SJCRH30 (cell line): ENCODE measurements around a stretch of chr3.

DNA sequence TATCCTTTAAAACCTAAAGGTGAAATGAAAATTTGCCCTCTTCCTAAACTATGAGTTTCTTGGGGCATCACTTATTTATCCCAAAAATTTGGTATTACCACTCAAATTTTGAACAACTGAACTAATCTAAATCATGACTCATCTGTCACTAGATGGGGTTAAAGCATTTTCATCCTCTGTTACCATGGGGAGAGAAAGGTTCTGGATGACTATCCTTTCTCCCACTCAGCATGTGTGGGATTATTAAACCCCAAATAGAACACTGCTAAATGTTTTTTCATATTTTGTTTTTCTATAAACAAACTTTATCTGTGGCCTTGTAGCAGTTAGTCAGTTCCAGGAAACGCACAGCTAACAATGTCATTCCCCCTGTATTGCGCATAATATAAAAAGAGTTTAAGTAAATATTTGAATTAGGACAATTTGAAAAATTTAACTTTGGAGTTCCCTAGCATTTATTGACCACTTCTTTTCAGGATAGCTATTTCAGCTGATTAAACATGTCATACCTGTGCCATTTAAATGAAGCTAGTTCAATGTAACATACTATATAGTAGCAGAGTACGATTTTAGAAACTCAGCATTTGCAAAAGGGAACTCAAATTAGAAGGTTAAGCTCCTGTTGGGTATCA, 9.3 kb upstream of the TMEM212 start:
- RAMPAGE, long total RNA, result no peak

DNA sequence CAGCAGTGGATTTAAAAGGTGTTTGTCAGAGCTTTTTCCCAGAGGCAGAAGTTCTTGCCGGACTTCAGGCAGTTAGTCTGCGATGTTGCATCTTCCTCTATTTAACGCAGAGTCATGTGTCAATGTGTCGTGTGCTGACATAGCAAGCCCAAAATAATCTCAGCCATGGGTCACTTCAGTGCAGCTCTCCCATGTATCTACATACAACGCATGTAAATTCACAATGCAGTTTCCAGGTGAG, 8.0 kb upstream of the TMEM212 start:
- RAMPAGE, long total RNA, result no peak

DNA sequence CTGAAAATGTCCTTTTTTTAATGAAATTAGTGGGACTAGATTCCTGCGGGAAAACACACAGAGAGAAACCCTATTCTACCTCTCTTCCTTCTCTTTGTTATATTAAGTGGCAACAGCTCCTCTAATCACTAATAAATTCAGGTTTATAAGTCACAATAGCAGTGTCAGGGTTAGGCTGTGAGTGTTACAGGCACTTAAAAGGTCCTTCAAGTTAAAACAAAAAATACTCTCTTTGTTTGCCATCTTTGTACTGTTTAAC, 2.2 kb upstream of the TMEM212 start:
- RAMPAGE, long total RNA, result no peak

DNA sequence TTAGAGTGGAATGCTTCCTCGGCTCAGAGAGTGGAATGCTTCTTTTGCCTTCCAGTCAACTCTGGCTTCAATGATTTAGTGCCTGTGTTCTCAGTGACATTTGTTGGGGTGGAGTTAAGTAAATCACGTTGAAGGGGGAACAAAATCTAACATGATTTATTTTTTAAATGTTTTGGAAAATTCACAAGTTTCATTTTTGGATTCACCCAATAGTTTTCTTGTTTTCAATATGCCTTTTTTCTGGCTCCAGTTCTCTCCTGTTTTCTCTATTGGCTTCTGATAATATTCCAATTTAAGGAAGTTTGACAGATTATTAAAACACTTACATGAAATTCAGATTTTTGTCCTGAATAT, 94.6 kb upstream of the FNDC3B start:
- RAMPAGE, long total RNA, result no peak

DNA sequence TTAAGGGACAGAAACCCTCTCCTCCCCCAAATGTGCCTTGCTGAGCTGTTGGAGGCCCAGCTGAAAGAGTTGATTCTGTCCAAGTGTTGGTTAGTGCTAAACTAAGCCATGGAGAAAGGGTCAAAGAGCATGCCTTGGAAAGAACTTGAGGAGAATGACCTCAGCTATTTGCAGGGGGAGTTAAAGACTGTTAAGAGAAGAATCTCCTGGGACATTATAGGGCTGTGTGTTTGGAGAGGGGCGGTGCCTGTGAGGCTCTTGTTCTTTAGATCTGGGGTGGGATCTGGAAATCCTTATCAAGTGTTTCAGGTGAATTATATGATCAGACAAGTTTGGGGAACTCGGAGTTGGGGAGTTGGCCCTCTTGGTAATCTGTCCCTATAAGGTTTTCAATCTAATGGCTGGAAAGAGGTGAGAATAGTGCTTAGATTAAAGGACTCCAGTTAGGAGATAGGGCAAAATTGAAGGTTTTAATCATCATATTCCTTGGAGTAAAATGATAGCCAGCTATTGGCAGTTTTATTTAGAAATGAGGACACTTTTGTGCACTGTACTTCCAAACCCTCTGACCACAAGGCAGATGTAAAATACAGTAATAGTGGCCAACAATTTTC, 13.1 kb downstream of the FNDC3B start:
- RAMPAGE, long total RNA, result no peak

GRCh38 chr3:172068606-172069582, 29.5 kb downstream of the FNDC3B start:
- RAMPAGE, long total RNA, result no peak

- RAMPAGE, long total RNA, result no peak
Measured at GRCh38 chr3:172079836-172080356, 40.5 kb downstream of the FNDC3B start.

GRCh38 chr3:172119239-172120132, 80.1 kb downstream of the FNDC3B start:
- RAMPAGE, long total RNA, result no peak

DNA sequence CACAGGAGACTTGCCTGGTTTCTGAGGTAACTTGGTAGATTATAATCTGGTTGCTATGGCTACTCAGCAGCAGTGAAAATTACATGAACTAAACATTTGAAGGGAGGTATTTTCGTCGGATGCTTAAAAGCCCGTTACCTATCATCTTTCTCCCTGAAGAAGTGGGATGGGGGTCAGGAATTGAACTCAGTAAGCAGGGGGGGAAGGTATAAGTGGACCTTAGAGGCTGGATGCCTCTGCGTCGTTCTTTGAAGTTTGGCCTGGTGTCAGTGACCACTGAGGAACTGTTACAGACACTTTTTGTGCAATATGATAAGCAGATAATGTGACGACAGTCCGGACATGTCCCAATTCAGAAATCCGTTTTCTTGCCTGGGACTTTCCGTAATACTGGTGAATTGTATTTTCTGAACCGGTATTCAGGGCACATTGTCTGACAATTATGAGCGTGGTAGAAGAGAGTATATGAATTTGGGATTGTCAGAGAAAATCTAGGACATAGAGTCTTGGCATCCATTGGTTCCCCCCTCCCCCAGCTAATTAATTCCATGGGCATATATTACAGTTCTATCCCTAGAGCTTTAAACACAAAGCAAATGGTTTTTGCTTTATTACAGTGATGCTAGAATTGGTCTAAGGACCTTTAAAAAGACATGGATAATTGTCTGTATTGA, 91.1 kb downstream of the FNDC3B start:
- RAMPAGE, long total RNA, result no peak

GRCh38 chr3:172155044-172155671, 115.8 kb downstream of the FNDC3B start:
- RAMPAGE, long total RNA, result no peak

DNA sequence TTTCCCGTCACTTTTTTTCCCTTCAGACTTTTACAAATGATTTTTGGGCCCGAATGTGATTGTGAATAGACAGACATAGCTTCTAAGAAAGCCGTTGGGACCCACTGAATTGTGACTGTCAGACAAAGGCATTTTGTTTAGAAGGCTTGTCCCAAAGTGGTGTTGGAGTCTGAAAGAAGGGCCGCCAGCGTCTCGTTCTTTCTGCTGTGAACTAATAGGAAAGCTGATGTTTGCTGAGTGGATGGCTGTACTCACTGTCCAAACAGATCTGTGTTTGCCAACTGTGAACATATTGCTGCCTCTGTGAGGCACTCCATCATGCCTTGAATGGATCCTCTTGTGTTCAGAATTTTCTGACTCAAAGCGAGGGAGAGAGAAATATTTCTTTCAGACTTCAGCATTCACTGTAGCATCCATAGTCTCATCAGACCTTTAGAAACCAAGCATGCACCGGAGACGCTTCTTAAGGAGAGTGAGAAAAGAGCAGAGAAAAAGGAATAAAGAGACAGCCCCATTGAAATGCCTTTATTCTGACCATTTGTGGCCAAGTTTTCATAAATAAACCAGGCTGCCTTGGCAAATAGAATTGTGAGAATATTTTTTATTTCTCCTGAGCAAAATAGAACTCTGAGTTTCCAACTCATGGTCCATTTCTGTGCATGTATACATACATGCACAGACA, 164.6 kb downstream of the FNDC3B start:
- RAMPAGE, long total RNA, result no peak

DNA sequence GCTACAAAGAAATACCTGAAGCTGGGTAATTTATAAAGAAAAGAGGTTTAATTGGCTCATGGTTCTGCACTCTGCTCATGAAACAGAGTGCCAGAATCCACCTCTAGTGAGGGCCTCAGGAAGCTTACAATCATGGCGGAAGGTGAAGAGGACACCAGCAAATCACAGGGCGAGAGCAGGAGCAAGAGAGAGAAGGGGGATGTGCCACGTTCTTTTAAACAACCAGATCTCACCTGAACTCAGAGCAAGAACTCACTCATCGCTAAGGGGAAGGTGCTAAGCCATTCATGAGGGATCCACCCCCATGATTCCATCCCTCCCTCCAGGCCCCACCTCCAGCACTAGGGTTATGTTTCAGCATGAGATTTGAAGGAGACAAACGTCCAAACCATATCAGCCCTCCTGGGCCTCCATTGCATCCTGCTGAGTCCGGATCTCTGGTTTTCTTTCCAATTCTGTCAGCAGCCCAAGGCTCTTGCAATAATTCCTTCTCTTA, 29.8 kb upstream of the TNFSF10 start:
- RAMPAGE, long total RNA, result no peak

GRCh38 chr3:172601597-172601849, 78.3 kb upstream of the TNFSF10 start:
- RAMPAGE, long total RNA, result no peak

- RAMPAGE, long total RNA, result no peak
Measured at GRCh38 chr3:172680393-172680924, 30.4 kb downstream of the NCEH1 start.

- RAMPAGE, long total RNA, result no peak
Measured at GRCh38 chr3:172867397-172867753, 116.8 kb downstream of the ECT2 start.

- RAMPAGE, long total RNA, result no peak
Measured at GRCh38 chr3:173395740-173396204, 1.8 kb upstream of the NLGN1 start.

GRCh38 chr3:173397020-173397370, 549 bp upstream of the NLGN1 start:
- RAMPAGE, long total RNA, result no peak

DNA sequence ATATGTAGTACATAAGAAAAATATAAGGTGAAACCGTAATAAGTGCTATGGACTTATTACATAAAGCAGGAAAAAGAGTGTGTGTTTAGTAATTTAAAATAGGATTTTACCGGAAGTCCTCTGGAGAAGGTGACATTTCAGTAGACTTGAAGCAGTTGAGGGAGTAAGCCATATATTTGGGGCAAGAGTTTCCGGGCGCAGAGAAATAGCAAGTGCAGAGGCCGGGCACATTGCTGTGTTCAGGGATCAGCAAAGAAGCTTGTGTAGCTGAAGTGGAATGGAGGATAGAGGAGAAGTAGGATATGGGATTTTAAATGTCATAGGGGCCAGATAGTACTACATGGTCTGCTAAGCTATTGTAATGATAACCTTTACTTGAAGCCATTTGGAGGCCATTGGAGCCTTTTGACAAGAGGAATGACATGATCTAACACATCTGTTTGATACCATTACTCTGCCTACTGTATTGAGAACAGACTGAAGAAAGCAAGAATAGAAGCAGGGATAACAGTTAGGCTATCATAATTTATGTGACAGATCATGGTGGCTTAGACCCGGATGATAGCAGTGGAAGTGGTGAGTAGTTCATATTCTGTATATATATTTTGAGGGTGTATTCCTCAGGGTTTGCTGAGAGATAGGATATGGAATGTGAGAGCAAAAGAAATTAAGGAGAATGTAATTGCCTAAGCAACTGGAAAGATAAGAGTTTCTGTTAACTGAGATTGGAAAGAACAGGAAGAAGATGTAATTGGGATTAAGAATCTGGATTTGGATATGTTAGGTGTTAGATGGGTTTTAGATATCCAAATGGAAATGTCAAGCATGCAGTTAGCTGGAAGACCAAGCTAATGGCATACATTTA, 416.2 kb upstream of the NAALADL2 start:
- RAMPAGE, long total RNA, result no peak

- RAMPAGE, long total RNA, result no peak
Measured at GRCh38 chr3:175119365-175119679, 260.2 kb downstream of the NAALADL2 start.

DNA sequence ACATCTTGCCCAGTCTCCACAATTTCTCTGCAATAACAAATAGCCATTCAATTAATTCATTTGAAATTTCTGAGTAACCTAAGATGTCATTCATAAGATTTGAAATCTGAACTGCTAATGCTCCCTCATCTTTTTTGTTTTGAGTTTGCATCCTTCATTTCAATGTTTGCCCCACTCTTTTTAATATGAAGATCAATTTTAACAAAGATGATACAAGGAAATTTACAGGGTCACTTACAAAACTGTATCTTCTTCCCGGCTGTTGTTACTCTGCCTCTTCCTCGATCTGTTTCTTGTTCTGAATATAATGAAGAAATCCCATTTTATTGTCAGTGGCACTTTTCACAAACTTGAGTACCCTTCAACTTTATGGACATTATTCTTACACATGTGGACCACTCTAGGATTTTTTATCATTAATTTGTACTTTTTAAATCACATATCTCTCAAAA, 343.8 kb downstream of the TBL1XR1 start:
- RAMPAGE, long total RNA, result no peak